Jejunum (tissue), 1 donor: ENCODE measurements around the gene SULT4A1.

- PRO-cap, result bidirectional peak, plus-strand start at chr22:43861880, minus-strand start at chr22:43861700; unidirectional peak, minus-strand start at chr22:43862423
Measured at GRCh38 chr22:43861783-43862892, at the start of gene SULT4A1. SULT4A1 (minus strand) TSS chr22:43862513.

- PRO-cap, result no peak
Measured at GRCh38 chr22:43954444-43955196, 622 bp upstream of the SAMM50 start.

DNA sequence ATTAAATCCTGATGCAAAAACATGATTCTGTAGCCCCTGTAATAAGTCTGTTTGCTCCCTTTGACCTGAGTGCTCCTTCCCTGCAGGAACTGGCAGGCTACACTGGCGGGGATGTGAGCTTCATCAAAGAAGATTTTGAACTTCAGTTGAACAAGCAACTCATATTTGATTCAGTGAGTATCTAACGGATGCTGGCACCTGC lies 22.4 kb downstream of the SAMM50 start:
- PRO-cap, result no peak

GRCh38 chr22:44088966-44089614 lies 65.0 kb downstream of the PARVB start:
- PRO-cap, result no peak

DNA sequence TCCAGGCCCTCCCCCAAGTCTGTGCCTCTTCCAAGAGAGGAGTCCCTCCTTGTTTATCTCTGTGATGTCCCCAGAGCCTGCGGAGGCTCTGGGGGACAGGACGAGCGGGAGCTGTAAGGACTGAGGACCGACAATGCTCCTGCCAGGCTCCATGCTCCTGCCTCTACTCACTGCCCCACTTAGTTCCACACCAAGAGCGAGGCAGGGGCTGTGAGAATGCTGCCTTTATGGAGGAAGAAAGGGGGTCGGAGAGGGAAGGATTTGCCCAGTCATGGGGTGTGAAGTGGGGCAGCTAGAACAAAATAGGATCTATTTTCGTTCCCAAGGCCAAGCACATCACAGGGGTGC lies 35.8 kb upstream of the PARVG start:
- PRO-cap, result no peak

DNA sequence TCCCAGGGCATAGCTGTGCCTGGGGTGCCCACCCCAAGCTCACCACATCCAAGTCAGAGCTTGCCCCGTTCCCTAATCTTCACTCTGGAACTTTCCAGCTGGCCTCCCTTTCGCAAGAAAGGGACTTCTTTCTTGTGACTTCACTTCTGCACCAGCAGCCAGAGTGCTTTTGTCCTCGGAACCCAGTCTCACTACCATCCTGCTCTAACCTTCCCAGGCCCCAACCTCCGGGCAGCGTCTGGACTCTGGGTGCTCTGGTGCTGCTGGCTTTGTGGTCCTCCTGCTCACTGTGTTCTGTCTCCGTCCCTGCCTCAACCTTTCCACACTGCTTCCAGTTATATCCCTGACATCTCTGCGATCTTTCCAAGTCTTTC lies 30.9 kb downstream of the PARVG start:
- PRO-cap, result no peak

- PRO-cap, result no peak
Measured at GRCh38 chr22:44595655-44596649, 97.9 kb upstream of the RTL6 start.

- PRO-cap, result no peak
Measured at GRCh38 chr22:44609359-44609563, 92.7 kb upstream of the PRR5 start.

- PRO-cap, result bidirectional peak, plus-strand start at chr22:44668779, minus-strand start at chr22:44668637
Measured at GRCh38 chr22:44667783-44668940, 33.8 kb upstream of the PRR5 start.

GRCh38 chr22:44701820-44702143 lies 222 bp upstream of the PRR5 start:
- PRO-cap, result bidirectional peak, plus-strand start at chr22:44702277, minus-strand start at chr22:44702088

DNA sequence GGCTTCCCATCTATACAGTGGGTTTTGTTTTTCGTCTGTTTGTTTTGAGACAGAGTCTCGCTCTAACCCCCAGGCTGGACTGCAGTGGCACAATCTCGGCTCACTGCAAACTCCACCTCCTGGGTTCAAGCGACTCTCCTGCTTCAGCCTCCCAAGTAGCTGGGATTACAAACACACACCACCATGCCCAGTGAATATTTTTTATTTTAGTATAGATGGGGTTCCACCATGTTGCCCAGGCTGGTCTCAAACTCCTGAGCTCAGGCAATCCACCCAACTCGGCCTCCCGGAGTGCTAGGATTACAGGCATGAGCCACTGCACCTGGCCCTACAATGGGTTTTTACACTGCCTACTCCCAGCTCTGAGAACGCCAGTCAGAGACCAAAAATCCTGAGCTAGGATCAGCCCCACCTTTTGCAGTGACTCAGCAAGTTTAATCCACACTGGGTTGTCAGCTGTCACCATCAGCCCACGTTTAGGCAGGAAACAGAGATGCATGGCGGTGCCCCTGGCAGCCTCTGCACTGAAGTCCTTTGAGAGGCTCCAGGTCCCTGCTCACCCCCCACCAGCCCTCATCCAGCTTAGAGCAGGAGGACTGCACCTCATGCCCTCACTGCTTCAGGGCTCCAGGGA lies 117.5 kb downstream of the ARHGAP8 start:
- PRO-cap, result no peak

- PRO-cap, result no peak
Measured at GRCh38 chr22:45008219-45008649, 1.6 kb downstream of the PHF21B start.

GRCh38 chr22:45196450-45197257 lies 32.9 kb downstream of the NUP50 start:
- PRO-cap, result no peak

DNA sequence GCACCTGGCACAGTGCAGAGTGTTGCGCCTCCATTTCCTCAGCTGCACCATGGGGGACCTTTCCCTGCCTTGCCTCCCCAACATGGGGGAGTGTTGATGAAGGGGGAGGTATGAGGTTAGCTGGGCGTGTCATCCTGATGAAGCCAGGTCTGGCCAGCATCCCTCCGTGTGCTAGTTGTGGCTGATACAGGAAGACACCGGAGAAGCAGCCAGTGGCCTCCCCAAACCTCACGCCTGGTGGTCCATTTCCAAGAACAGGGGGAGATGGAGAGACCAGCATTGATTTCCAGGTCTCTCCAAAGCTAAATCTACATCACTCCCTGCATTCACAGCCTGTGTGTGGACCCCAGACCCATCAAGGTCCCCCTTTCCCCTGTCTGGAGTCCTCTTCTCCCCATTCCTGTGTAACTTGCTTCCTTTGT lies 733 bp upstream of the KIAA0930 start:
- PRO-cap, result unidirectional peak, minus-strand start at position 84 of the sequence

GRCh38 chr22:45272555-45272754 lies 12.3 kb upstream of the UPK3A start:
- PRO-cap, result no peak

GRCh38 chr22:45308682-45309150 lies 1.0 kb upstream of the FAM118A start:
- PRO-cap, result no peak

GRCh38 chr22:45318179-45318777 lies 8.5 kb downstream of the FAM118A start:
- PRO-cap, result unidirectional peak, plus-strand start at chr22:45318449

GRCh38 chr22:45335164-45335875 lies 25.6 kb downstream of the FAM118A start:
- PRO-cap, result no peak

DNA sequence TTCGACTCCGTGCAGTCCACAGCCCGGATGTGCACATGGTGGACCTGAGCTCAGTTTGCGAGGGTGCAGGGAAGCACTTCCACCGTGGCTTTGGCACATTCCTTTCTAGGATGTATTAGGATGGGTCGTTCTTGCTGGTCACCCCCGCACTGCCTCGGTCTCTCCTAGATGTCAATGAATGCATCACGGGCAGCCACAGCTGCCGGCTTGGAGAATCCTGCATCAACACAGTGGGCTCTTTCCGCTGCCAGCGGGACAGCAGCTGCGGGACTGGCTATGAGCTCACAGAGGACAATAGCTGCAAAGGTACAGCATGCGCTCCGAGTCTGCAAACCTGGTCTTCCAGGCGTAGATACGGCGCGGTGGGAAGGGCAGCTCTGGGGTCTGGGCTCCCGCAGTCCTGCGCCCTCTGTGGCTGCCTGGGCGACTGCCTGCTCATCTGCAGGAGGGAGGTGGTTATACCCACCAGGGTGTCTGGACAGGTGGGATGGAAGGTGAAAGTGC lies 31.0 kb downstream of the FBLN1 start:
- PRO-cap, result no peak

DNA sequence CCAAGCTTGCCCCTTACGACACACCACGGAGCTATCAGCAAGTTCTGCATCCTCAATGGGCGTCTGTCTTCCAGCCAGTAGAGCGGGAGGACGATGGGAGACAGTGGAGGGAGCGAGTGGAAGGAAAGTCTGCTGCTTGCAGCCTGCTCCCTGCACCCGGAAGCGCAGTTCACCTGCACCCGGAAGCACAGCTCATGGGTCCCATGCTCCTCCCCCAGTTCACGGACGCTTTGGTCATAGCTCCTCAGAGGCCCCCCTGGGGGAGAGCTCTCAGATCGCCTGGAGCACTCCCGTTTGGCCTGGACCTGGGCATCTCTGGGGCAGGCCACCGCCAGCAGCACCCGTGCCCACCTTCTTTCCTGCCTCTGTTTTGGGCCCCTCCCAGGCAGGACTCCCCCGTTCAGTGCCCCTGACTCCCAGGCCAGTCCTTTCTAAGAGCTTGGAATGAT lies 51.4 kb downstream of the FBLN1 start:
- PRO-cap, result no peak